Tongue (tissue), 2 donors: ENCODE measurements around the genes IL4 and SHROOM1.

DNA sequence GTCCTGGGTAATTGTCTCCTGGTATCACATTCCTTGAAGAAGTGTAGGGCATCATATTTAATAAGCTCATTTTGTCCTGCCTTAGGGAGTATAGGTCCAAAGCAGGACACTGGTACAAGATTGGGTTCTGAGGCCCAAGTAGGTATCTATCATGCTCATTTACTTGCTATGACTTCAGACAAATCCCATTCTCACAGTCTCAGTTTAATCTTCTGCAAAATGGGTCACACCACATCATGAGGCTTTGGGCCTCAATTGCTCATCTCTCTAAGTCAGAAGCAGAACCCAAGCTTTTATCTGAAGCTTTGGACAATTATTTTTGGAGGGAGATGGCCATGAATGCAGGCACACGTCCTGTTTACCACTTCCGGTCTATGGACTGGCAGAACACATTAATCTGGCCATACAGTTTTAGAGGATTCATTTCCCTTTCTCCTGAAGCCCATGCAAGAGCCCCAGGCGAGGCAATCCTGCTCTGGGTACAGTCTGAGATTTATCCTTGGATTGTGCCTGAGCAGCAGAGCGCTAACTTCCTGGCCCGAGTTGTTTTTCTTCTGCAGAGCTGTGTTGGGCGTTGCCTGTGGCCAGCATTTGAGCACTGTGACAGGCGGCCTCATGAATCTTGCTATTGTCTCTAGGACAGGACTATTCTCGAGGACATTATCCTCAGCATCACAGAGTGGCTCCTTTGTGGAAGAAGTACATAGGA is 16.0 kb downstream of the SLC22A4 start:
- RAMPAGE, long total RNA, result no peak

GRCh38 chr5:132387454-132388136 is 18.1 kb downstream of the SLC22A5 start:
- RAMPAGE, long total RNA, result no peak

DNA sequence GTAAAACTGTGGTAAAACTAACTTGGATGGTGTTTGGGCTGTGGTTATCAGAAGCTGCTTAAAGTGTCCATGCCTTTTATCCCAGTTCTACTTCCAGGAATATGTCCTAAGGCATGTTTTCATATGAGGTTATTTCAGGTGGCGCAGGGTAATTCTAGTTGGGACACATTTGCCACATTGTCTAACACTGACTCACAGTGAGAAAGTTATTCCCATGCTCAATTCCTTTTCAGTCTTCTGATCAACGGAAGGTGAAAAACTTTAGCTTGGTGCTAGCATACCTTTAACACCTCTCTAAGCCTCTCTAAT is 45.5 kb downstream of the SLC22A5 start:
- RAMPAGE, long total RNA, result no peak

GRCh38 chr5:132422630-132423203 is 53.2 kb downstream of the SLC22A5 start:
- RAMPAGE, long total RNA, result no peak

DNA sequence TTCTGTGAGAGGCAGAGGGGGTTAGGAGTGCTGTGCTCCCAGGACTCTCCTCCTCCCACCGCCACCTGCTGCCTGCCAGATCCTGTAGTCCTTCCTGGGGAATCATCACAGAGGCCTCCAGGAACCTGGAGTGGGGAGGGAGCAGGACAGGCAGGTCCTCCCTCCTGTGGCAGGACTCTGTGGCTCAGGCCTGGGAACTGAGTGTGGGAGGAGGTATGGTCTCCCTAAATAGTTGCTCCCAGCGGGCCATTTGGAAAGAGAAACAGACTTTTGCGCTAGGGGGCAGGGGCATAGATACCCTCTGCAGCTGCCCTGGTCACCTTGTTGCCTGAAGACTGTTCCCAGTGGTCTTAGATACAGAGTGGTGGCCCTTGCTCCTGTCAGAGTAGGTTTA is 55.5 kb downstream of the SLC22A5 start:
- RAMPAGE, long total RNA, result no peak

DNA sequence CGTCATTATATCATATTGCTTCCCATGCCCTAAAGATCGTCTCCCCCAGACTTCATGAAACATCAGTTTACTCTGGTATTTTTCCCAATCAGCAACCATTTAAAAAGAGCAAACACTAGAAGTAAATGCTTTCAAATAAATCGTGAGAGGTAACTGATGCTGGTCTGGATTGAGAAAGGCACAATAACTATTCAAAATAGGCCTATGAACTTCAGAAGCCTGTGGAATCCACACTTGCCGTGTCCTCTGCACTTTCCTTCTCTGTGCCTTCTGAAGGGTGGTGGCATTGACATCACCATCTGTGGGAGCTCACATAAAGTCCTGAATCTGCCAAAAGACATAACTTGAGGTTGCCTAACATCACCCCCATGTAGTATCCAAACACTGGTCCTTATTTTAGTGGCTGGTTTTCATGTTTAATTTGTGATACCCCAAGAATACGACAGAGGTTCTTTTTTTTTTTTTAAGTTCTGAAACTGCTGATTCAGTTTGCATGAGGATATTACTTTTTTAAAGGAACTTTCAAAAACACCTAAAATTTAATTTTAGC is 59.8 kb downstream of the IRF1 start:
- RAMPAGE, long total RNA, result no peak

DNA sequence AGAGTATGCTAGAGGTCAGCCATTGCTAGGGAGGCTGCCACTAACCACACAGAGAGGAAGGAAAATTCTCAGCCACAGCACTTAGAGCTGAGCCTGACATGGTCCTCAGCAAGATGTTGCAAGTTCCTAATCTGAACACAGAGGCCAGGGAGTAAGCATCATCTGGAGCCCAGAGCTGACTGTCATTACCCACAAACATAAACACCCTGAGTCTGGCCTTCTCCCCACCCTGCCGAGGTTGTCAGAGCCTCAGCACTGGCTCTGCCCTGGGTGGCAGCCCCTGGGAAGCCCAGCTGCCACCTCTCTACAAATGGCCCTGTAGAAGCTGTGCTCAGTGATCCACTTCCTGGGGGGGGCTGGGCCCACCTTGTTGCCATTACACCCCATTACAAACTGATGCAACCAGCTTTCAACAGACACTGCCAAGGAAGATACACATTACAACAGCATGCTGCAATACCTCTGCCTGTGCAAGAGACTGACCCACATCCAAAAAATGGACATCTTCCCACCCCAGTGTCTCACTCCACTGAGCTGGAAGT is 33.1 kb downstream of the IRF1 start:
- RAMPAGE, long total RNA, result no peak

DNA sequence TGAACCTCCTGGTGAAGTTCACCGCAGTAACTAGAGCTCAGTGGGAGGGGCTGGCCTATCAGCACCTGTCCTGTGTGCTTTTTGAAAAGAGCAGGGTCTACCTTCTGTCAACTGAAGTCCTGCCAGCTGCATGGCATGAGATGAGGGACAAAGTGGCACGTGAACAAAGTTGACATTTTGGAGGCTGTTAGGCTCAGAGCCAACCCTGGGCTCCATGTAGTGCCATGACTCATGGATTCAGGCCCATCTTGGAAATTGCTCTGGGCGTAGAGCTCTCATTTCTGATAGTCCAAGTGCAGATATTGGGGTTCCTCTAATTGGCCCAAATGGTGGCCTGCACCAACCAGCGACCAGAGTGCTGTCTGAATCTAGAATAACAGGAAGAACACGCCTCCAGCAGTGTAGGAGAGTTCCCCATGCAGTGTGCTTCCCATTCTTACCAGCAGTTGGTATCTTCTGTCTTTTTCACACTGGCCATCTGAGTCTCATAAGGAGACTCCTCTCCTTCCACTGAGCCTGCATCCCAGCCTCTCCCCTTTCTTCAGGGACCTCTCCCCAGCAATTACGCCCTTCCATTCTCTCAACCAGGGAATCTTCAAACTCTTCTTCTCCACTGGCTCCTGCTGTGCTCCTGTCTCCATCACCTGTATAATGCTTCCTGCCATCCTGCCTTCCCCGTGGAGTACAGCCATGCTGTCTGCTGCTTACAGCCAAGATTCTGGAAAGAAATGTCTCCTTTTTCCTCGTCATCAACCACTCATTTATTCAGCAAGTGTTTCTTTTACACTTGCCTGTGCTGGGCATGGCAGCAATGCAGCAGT is 30.4 kb downstream of the IRF1 start:
- RAMPAGE, long total RNA, result no peak

- RAMPAGE, long total RNA, result no peak
Observed at GRCh38 chr5:132486841-132487352, 3.7 kb downstream of the IRF1 start.

DNA sequence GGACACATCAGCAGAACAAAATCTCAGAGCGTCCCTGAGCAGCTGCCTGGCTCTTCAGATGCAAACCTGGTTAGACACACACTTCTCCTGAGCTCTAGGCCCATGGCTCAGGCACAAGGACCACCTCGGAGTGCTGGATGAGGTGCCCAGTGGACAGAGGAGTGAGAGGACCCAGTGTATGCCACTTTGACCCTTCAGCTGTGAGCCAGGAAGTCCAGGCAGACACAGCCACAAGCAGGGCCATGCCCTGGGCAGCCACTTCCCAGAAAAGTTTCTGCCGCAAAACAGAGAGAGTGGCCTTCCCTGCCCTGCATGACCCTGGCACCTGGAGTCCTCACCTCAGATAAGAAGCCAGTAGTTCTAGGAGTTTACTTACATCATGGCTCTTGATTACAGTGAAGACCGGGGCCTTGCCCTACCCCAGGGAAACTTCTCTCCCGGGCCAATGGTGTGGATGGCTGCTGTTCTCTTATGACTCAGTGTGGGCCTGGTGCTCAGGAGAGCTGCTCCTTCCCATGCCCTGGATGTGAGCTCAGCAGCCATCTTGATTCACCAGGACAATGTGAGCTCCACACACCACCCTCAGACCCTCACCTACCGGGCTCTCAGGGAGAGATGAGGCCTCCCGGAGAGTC is 11.4 kb upstream of the IRF1 start:
- RAMPAGE, long total RNA, result no peak

- RAMPAGE, long total RNA, result no peak
Observed at GRCh38 chr5:132666169-132666976, 7.4 kb upstream of the IL4 start.

DNA sequence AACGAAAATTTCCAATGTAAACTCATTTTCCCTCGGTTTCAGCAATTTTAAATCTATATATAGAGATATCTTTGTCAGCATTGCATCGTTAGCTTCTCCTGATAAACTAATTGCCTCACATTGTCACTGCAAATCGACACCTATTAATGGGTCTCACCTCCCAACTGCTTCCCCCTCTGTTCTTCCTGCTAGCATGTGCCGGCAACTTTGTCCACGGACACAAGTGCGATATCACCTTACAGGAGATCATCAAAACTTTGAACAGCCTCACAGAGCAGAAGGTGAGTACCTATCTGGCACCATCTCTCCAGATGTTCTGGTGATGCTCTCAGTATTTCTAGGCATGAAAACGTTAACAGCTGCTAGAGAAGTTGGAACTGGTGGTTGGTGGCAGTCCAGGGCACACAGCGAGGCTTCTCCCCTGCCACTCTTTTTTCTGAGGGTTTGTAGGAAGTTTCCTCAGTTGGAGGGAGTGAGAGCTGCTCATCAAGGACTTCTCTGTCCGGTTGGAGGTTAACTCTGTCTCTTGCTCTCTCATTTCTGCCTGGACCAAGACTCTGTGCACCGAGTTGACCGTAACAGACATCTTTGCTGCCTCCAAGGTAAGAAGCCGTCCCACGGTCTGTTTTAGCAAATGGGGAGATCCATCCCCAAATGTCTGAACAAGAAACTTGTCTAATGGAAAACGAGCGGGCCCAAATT is at the start of gene IL4:
Gene IL4, plus strand, starts transcription at position 85 of the 702 bp plus-strand sequence.
- RAMPAGE, long total RNA, result no peak

GRCh38 chr5:132687926-132688419 is 14.2 kb downstream of the IL4 start:
- RAMPAGE, long total RNA, result no peak

- RAMPAGE, long total RNA, result no peak
Observed at GRCh38 chr5:132822744-132823963, 7.3 kb downstream of the SHROOM1 start.

GRCh38 chr5:132827634-132828418 is 2.6 kb downstream of the SHROOM1 start:
- RAMPAGE, long total RNA, result no peak

DNA sequence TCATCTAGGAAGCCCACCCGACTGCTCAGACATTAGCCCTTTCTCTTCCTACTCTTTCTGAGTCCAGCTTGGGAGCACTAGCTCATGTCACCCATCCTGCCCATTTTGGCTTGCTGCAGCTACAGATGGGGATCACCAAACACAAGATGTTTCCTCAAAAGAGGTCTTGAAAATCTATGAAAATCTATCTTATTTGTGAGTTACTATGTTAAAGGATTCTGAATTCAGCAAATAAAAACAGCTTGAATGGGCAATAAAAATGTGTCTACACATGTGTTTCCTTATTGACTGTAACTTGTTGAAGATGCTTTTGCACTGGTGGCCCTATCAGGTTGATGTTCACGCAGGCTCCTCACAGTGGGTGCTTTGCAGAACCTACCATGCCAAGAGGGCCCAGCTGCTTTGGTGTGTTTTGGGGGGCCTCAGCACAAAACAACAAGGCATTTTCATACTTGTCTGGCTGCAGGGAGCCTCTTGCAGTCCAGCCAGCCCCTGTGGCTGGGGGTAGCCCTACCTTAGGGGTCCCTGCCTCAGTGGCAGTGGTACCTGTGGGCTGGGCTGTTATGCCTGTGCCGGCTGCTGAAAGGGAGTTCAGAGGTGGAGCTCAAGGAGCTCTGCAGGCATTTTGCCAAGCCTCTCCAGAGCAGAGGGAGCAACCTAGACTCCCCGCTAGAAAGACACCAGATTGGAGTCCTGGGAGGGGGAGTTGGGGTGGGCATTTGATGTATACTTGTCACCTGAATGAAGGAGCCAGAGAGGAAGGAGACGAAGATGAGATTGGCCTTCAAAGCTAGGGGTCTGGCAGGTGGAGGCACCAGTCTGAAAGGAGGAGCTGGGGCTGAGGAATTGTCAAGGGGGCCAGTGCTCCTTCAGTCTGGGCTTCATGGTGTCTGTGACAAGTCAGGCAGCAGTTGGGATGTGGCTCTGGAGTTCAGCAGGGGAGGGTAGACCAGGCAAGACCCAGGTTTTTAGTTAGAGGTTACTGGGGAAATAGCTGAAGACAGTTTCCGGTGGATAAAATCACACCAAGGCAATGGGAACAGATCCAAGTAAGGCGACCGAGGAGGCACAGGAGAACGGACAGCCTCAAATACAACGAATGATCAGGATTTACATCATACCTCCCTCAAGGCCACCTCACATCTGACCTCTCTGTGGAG is 1.6 kb downstream of the SHROOM1 start:
- RAMPAGE, long total RNA, result no peak

- RAMPAGE, long total RNA, result no peak
Observed at GRCh38 chr5:132830476-132831170, at the start of gene SHROOM1. Gene SHROOM1, minus strand, starts transcription at chr5:132830647.

DNA sequence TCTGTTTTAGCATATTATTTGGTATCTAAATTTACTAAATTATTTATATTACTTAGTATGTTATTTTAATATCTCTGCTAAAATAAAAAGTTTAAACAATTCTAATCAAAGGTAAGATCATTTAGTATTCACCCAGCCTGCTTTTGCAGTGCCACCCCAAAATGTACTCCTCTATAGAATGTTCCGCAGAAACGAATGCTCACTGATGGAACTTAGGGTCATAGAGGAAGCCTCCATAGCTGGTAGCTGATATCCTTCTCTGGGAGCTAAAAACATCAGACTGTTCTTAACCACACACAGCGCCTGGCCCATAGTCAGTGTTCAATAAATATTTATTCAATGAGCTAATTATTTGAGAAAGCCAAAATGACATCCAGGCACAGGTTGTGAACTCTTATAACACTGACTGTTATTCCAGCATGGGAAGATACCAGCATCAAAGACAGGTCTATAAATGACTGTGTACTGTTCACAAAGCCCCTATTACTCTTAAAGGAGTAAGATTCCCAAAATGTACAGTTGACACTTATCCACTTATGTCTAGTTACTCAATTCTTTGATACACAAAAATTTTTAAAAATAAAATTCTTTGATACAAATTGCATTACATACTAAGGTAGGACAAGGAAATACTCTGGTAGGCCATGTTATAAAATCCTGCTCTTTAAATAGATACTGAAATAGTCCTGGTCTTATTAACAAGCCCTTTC is 12.9 kb downstream of the GDF9 start:
- RAMPAGE, long total RNA, result no peak

- RAMPAGE, long total RNA, result no peak
Observed at GRCh38 chr5:132874363-132874600, 814 bp downstream of the LEAP2 start.

- RAMPAGE, long total RNA, result no peak
Observed at GRCh38 chr5:132890248-132890567, 16.7 kb downstream of the LEAP2 start.